Bronchial lymph node (tissue), 1 donor: Measurements from ENCODE around the genes ENO4 and KCNK18.

DNA sequence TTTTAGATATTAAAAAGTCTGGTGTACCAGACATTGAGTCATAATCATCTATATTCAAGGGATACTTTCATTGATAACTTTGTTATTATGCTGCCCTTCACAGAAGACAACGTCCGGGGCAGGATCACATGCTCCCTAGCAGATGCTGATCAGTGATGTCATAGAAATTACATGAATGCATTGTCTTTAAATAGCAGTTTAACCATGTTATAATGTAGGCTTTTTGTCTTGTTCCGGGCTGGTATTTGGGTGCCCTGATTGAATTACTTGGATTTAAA, 54.0 kb downstream of the VWA2 start:
- PRO-cap = unidirectional peak, plus-strand start at position 112 of the sequence

GRCh38 chr10:114393489-114394103, 10.7 kb downstream of the AFAP1L2 start:
- PRO-cap = no peak

DNA sequence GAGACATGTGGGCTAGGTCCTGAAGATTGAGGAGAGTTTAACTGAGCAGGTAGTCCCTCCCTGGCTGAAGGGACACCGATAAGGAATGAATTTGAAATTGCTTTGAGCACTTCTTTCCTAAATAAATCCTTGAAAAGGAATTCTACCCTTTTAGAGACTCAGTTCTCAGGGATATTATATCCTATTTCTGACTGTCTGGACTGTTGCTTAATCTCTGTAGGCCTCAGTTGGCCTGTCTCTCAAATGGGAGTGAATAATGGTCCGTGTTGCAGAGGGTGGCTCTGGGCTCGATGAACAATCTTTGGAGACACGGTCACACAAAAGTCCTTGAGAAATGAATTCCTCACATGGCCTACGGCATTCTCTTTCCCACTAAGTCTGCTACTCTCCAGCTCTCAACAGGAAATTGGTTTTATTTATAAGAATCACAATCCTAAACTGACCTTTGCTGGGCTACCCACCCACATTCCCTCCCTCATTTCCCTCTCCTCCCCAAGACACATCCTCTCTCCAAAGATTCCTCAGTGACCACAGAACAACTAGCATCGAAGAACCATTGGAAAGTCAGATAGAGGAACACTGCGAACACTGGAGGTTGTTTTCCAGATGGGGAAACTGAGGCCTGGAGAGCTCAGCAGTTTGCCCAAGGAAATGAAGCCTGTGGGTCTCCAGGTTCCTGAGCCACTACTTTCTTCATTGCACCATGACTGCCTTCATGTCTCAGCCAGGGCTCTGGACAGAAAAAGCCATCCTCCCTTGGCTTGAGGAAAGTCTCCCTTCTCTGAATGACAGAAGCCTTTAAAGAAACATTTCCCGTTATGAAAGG, 4.7 kb downstream of the AFAP1L2 start:
- PRO-cap = no peak

- PRO-cap = no peak
These were observed 28.8 kb upstream of the AFAP1L2 start for GRCh38 chr10:114432875-114433809.

- PRO-cap = unidirectional peak, minus-strand start at chr10:114479485
These were observed 75.0 kb upstream of the AFAP1L2 start for GRCh38 chr10:114479104-114479859.

DNA sequence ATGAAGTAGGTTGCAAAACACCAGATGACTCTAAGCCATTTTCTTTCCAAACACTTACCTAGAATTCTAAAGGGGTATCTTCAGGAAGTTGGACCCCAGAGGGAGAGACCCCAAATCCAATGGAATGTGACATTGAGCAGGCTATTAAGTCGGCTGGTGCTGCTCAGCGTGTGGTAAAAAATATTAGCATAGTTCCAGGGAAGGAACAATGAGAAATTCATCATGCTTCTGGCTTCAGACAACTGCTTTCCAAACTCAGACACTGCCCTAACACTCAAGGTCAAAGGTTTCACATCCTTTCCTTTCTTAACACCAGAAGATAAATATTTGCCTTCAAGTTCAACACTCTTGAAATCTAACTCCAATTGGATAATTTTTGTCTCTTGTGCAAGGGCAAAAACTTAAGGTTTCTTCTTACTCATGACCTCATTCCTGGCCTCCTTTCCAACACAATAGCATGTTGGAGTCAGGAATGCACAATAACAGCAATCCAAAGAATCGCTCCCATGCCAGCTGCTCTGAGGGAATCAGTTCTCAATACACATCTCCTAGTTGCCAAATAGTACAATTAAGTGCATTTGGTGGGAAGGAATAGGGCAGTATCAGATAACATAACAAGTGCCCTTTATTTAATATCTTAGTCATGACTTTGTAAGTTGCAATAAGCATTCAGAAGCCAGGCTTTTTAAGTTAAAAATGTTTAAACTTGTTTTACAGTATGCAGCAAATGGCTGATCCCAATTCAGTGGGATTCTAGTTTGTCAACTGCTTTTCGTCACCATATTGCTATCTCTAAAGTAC, 100.9 kb upstream of the AFAP1L2 start:
- PRO-cap = no peak

DNA sequence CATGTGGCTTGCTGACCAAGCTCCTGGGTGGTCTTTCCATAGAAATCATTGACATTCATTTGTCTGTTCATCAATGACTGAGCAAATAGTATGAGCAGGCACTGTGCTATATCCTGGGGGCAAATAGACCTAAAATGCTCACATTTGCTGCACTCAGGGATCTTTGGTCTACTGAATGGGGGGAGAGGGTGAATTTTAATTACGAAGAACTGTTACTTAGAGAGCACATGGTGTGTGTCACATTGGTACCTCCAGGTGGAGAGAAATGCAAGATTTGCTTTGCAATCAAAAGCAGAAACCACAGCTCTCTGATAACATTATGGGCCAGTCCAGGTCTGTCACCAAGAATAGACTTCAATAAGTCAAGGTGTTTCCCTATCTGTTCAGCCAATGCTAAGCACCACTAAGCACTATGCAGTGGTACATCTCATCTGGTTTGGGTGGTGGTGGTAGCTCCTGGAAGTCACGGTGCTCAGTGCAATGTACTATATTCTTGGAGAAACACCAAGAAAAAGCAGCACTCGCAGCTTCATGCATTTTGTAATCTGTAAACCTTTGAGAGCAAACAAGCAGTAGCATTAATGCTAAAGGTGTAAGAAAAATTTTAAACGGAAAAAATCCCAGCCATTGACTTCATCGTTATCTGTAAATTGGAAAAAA, 119.6 kb upstream of the AFAP1L2 start:
- PRO-cap = no peak

GRCh38 chr10:114609946-114610591, 48.0 kb downstream of the ABLIM1 start:
- PRO-cap = bidirectional peak, plus-strand start at chr10:114610080, minus-strand start at chr10:114609825; unidirectional peak, plus-strand start at chr10:114610227

DNA sequence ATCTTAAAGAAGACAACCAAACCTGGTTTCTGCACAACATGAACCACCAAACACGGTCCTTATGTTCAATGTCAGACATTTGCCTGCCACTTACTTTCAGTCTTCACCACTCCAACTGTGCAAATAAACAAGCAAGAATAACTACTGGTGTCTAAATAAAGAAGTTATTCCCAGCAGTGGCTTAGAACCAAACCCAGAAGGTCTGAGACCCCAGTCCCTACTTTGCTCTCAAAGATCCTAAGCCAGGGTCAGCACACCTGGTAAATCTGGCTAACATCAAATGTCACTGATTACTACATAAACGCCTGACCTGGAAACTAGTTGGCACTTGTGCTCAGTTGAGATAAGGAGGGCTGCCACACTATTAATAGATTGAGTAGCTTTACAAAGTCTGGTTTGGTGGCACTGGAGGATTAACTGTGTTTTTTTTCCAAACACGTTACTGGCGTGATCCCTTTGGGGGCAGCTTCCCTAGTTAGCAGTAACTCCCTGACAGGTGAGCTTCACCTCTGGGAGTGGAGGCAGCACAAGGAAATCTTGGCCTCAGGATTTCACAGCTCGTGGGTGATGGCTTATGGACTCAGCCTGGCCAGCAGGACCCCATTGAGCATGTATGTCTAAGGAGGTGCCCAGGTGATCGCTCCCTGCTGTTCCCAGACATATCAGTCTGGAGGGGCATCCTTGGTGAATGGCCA, 62.8 kb upstream of the ABLIM1 start:
- PRO-cap = no peak

GRCh38 chr10:114859095-114859716, 37.6 kb downstream of the FHIP2A start:
- PRO-cap = no peak

DNA sequence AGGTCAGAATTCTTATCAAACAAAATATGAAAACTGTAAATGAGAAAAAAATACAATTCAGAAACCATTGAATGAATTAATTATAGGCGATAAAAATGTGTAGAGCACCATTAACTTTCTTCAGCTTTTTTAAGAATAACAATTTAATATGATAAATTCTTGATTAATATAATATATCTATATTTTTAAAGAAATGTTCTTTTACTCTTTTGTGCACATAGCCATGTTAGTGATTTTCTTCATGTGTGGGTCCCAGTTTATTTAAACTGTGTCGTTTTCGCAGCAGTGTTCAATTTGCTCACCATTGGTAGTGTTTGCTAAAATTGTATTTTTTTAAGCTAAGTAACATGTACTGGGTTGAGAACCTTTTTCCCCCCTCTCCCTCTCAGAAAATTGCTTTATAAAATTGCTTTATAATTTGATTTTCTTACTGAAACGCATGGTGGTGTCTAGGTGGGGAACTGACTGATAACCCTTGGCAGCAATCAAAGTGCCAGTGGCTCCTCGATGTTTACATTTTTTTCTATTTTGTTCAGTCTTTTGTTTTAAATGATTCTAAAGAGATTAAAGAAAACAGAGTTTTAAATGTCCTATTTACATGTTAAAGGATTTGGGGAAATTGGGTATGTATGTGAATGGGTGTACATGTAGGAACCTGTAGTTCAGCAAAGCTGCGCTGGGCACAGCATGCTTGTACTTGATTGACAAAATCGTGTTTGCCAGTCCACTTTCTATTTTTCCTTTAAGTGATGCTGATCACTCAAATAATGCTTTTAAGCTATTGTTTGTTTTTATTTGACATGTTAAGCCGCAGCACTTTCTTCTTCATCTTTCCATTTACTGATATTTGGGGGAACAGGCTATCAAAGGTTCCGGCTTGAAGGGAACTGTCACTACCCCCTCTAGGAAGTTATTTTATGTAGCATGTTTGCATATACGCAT, 40.7 kb downstream of the FHIP2A start:
- PRO-cap = no peak

GRCh38 chr10:115093496-115093840, 303 bp downstream of the ATRNL1 start:
- PRO-cap = no peak

DNA sequence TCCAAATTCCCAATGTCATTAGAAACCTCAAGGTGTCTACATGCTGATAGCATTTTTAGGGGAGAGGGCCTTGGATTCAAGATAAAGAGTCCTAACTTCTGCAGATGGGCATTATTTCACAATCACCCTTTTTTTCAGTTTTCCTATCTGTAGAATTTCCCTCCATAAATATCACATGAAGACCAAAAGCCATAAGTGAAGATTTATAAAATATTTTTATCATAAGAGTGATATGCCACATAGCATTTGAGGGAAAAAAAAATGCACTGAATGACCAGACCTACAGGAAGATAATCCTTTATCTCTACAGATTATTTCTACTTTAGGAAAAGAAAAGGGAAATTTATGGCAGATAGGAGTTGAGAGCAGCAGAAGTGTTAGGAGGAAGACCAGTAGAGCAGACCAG, 444.1 kb downstream of the GFRA1 start:
- PRO-cap = no peak

GRCh38 chr10:116688290-116688489, 18.4 kb upstream of the C10orf82 start:
- PRO-cap = no peak

- PRO-cap = no peak
These were observed 13.9 kb upstream of the HSPA12A start for GRCh38 chr10:116756115-116756801.

DNA sequence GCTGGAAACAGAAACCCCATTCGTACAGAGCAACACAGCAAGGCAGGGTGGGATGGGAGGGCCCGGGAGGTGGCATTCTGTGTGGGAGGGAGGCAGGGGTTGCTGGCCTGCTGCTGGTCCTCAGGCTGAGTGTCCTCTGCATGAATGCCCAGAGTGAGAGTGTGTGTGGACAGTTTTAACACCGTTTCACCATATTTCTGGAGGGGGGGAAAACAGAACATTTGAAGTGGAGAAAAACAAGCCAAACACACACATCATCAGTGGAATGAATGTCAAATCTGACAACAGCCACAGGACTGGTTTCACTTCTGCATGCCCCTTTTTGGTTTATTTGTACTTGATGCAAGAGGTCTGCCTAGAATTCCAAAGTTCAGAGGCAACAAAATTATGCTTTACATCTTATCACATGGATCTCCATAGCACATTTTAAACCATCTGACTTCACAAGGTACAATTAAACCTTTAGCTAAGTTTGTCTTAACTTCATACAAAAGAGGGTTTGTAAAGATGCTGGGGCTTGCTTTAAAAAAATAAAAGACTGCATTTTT, 11.0 kb upstream of the ENO4 start:
- PRO-cap = no peak

- PRO-cap = bidirectional peak, plus-strand start at chr10:116849582, minus-strand start at chr10:116849418; bidirectional peak, plus-strand start at chr10:116849822, minus-strand start at chr10:116849769
These were observed at the start of gene ENO4 for GRCh38 chr10:116849343-116850066. Gene ENO4 (plus strand): TSS chr10:116849499.

DNA sequence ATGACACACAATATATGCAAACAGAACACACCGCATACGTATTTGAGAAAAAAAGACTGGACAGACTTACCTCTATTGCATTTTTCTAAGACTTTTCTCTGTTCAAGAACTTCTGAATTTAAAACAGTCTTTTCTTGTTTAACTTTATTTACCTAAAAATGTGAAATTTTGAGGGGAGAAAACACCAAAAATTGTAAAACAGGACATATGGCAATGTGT, 56.2 kb downstream of the SHTN1 start:
- PRO-cap = no peak

DNA sequence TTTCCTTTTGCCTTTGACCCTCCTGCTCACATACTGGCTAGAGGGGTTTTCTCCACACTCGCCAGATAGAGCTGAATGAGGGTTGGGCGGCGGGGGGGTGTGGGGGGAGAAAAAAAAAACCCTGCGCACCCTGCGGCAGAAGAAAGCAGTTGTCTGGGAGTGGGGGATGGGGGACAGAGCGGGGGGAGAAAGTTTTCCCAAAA, 575 bp upstream of the VAX1 start:
- PRO-cap = unidirectional peak, plus-strand start at position 110 of the sequence

- PRO-cap = no peak
These were observed at the start of gene KCNK18 for GRCh38 chr10:117197290-117197739. Gene KCNK18 (plus strand): TSS chr10:117197489.